Uterus (tissue), 7 donors: ENCODE measurements around the genes ZNF256, C19orf18 and A1BG.

DNA sequence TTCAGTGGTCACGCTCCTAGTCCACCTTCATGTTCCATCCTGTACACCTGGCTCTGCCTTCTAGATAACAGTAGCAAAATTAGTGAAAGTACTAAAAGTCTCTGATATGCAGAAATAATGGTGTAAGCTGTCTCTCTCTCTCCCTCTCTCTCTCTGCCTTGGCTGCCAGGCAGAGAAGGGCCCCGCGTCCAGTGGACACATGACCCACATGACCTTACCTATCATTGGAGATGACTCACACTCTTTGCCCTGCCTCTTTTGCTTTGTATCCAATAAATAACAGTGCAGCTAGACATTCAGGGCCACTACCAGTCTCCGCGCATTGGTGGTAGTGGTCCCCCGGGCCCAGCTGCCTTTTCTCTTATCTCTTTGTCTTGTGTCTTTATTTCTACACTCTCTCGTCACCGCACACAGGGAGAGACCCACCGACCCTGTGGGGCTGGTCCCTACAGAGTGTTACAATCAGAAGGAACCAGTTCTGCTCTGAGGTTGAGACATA, 7.8 kb upstream of the ZNF776 start:
- PRO-cap, 4 experiments = no peak in any of the 4 experiments
- RAMPAGE, long total RNA, 2 experiments = no peak in any of the 2 experiments
- RRBS = no CpG with 5 or more reads among the region's 9 CpGs

- PRO-cap, 4 experiments = no peak in any of the 4 experiments
- RAMPAGE, long total RNA, 2 experiments = no peak in any of the 2 experiments
- RRBS = no CpG with 5 or more reads among the region's 22 CpGs
Measured at GRCh38 chr19:57787206-57788357, 18.1 kb downstream of the ZNF586 start.

DNA sequence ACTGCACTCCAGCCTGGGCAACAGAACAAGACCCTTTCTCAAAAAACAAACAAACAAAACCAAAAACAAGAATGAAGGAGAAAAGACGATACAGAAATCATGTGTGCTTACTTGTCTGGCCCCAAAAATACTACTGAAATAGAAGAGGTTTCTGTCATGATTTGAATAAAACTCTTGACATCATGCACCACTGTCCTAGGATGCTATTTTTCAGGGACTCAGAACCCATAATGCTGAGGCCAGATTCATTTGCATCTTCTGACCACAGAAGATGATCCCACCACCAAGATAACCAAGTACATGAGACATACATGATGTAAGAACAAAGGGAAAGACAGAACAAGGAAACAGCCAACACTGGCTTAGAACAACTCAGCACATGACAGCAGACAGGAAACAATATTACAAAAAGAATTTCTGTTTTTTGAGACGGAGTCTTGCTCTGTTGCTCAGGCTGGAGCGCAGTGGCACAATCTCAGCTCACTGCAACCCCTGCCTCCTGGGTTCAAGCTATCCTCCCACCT, 2.5 kb downstream of the ZNF552 start:
- PRO-cap, 4 experiments = no peak in any of the 4 experiments
- RAMPAGE, long total RNA, 2 experiments = no peak in any of the 2 experiments
- RRBS = no CpG with 5 or more reads among the region's 3 CpGs

DNA sequence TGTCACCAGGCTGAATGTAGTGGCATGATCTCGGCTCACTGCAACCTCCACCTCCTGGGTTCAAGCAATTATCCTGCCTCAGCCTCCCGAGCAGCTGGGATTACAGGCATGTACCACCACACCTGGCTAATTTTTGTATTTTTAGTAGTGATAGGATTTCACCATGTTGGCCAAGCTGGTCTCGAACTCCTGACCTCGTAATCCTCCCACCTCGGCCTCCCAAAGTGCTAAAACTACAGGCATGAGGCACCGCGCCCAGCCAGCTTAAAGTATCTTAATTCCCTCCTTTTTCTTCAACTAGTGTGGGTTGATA, 11.4 kb downstream of the ZNF814 start:
- PRO-cap, 4 experiments = no peak in any of the 4 experiments
- RAMPAGE, long total RNA, 2 experiments = no peak in any of the 2 experiments
- RRBS = no CpG with 5 or more reads among the region's 7 CpGs

GRCh38 chr19:57915526-57916201, 728 bp downstream of the ZNF417 start:
- PRO-cap, 4 experiments = no peak in any of the 4 experiments
- RAMPAGE, long total RNA, 2 experiments = no peak in any of the 2 experiments
- RRBS = no CpG with 5 or more reads among the region's 10 CpGs

GRCh38 chr19:57926987-57927523, 8.1 kb downstream of the ZNF418 start:
- PRO-cap, 4 experiments = no peak in any of the 4 experiments
- RAMPAGE, long total RNA, 2 experiments = no peak in any of the 2 experiments
- RRBS = no CpG with 5 or more reads among the region's 7 CpGs

GRCh38 chr19:57946951-57947934, at the start of gene ZNF256:
ZNF256 (minus strand) TSS chr19:57947706.
- PRO-cap, 4 experiments = peak in 3 of 4 experiments; most common plus-strand start chr19:57947864 (in 2); most common minus-strand start chr19:57947706 (in 3)
- RAMPAGE, long total RNA, 2 experiments = start-site peak on the minus strand in 1 of 2 experiments, at chr19:57947694-57947709 at its widest, 23 reads per replicate
- RRBS = 4% methylated on average over 17 of the region's 65 CpGs

- PRO-cap, 4 experiments = no peak in any of the 4 experiments
- RAMPAGE, long total RNA, 2 experiments = no peak in any of the 2 experiments
- RRBS = no CpG with 5 or more reads among the region's 3 CpGs
Measured at GRCh38 chr19:57974422-57974787, at the start of gene C19orf18. C19orf18 (minus strand) TSS chr19:57974534.

GRCh38 chr19:58203872-58205132, 21.4 kb downstream of the ZNF274 start:
- PRO-cap, 4 experiments = no peak in any of the 4 experiments
- RAMPAGE, long total RNA, 2 experiments = no peak in any of the 2 experiments
- RRBS = 12% methylated on average over 12 of the region's 73 CpGs

DNA sequence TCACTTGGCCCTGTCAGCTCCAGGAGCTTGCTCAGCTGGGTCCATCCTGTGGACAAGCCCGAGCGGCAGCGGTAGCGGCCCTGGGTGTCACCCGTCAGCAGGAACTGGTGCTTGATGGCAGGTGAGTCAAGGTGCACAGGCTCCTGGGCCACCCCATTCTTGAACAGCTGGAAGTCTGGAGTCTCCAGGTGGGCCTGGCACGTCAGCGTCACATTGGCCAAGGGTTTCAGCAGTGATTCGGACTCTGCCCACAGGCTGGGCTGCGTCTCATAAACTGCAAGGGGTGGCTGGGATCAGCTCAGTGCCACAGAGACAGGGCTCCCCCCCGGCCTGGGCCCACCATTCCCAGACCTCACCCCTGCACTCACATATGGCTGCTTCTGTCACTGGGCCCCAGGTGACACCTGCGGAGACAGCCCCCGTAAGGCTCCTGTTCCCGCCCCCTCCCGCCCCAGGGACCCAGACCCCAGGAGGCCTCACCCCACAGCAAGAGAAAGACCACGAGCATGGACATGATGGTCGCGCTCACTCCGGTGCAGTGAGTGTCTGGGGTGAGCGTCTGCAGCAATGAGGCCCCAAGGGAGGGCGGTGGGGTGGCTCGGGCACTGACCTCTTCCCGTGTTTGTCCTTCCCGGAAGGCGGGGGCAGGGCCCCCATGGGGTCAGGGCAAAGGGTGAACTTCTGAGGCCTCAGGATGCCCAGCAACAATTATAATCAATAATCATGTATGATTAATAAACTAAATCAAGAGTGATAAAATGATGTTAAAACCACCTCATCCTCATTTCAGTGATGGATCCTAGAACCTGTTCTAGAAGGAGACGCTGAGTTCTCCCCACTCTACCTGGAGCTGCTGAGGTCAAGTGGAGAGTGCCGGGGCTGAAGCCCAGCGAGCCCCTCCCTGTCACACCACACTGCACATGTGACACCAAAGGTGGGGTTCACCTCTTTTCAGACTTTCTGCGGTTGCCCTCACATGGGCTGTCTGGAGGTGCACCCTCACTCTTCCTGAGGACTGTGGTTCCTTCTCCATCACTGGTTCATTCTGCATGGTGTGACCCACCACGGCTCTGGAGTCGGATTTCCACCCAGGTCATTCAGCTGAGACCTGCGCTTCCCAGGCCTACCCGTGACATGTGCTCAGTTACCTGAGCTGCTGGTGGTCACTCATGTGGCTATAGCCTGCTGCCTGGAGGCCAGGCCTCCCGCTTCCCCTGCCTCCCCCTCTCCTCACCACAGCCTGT, at the start of gene A1BG:
TSS of gene A1BG (minus strand) at position 569 of the 1,244 bp plus-strand sequence.
- PRO-cap, 4 experiments = no peak in any of the 4 experiments
- RAMPAGE, long total RNA, 2 experiments = start-site peak on the plus strand in 1 of 2 experiments, centred at position 854 of the sequence, 6 reads per replicate
- RRBS = 45% methylated on average over 5 of the region's 33 CpGs

DNA sequence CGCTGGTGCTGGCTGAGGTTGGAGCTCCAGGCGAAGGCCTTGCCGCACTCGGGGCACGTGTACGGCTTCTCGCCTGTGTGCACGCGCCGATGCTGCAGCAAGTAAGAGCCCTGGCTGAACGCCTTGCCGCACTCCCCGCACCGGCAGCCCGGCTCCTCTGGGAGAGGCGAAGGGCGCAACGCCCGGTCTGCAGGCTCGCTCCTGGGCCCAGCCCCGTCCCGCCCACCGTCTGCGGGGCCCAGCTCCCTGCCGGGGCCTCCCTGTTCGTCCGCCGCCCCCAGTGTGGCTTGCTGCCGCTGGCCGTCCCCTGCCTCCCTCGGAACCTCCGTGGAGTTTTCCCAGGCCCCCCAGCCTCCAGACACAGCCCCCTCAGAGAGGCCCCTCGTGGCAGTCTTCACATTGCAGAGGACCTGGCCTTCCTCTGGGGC, 3.9 kb upstream of the A1BG start:
- PRO-cap, 4 experiments = peak in 1 of 4 experiments; most common minus-strand start position 159 of the sequence (in 1)
- RAMPAGE, long total RNA, 2 experiments = no peak in any of the 2 experiments
- RRBS = 17% methylated on average over 7 of the region's 33 CpGs

- PRO-cap, 4 experiments = peak in 2 of 4 experiments; most common plus-strand start chr19:58385989 (in 2)
- RAMPAGE, long total RNA, 2 experiments = no peak in any of the 2 experiments
- RRBS = no CpG with 5 or more reads among the region's 14 CpGs
Measured at GRCh38 chr19:58385653-58386244, 1.3 kb upstream of the RPS5 start.

DNA sequence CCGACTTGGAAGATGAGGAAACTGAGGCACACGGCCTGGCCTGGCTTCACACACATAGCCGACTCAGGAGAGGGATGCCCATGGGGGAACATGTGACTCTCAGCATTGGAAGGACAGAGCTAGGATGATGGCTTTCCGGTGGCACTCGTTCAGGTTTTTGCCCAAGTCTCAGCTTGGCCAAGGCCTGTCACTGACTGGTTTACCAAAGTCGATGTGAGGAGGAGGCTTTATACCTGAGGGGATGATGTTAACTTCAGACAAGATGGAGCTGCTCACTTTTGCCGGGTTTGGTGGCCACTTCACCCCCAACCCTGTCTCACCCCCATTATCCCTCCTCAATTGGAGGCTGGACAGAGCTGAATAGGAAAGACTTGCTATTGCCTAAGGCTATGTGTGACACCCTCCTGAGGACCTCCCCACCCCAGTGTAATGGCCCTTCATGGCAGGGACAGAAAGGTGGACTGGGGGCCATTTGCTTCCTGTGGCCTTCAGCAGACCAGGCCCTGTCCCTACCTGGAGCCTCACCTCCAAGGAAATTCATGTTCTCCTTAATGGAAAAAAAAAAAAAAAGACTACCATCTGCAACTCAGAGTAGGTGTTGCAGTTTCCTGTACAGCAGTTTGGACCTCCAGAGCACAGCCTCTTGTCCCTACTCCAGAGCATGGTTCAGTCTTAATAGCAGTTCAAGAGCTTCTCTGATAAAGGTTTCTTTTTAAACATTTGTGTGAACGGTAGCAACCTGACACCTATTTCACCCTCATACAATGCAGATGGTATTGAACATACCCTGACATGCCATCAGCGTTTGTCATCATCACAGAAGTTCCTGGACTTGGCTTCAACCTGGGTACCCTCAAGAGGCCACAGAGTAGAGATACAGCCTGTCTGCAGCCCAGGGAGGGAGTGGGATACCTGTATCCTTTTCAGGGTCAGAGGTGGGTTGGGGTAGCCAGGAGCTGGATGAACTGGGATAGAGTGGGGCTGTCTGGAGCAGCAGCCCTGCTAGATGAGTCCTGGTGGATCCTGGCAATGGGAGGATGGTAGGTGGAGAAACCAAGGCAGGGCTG, 3.0 kb upstream of the ZNF446 start:
- PRO-cap, 4 experiments = no peak in any of the 4 experiments
- RAMPAGE, long total RNA, 2 experiments = start-site peak on the plus strand in 1 of 2 experiments, centred at position 182 of the sequence, 14 reads per replicate
- RRBS = no CpG with 5 or more reads among the region's 9 CpGs

DNA sequence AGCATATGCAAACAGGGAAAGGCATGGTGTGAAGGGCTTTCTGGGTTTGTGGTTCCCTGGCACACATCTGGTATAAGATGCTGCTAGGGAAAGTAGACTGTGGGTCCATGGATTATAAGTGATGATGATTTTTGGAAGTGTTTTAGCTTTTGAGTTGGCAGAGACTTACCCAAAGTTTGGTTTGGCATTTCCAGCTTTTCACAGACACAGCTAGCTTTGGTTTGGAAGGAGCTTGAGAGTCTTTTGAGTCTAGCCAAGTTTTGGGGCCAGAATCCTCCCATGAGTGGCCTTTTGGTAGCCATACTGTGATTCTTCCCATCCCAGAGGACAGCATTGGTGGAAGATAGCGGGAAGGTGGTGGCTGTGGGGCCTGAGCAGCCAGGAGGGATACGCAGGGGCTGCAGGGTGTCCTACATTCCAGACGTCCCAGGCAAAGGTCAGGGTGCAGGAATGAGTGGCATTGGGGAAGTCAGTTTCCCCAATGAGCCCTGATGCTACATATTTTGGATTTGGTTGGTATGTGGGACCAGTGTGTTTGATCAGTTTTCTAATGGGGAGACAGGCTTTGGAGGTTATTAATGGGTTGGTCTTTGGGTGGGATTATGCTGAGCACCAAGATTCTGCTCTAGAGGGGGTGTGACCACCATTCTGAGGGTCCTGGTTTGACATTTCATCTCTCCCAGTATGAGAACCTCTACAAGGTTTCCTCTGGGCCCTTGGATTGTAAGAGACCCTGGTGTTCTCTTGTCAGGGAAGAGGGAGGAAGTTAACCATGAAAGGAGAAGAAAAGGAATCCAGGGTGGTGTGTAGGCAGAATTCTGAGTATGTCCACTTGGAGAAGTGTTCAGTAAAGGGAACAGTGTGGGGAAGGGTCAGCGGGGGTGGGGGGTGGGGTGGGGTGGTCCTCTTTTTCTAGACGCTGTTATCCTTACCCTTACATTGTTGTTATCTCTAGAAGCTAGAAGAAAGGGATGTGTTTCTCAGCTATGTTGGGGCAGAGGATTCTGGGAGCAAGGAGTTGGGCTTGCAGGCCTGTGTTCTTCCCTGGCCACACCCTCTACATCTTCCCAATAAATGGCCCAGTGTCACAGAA, 2.7 kb downstream of the TRIM28 start:
- PRO-cap, 4 experiments = no peak in any of the 4 experiments
- RAMPAGE, long total RNA, 2 experiments = no peak in any of the 2 experiments
- RRBS = no CpG with 5 or more reads among the region's 5 CpGs

GRCh38 chr19:58551470-58552538, 3.1 kb downstream of the CHMP2A start:
- PRO-cap, 4 experiments = no peak in any of the 4 experiments
- RAMPAGE, long total RNA, 2 experiments = no peak in any of the 2 experiments
- RRBS = no CpG with 5 or more reads among the region's 18 CpGs

DNA sequence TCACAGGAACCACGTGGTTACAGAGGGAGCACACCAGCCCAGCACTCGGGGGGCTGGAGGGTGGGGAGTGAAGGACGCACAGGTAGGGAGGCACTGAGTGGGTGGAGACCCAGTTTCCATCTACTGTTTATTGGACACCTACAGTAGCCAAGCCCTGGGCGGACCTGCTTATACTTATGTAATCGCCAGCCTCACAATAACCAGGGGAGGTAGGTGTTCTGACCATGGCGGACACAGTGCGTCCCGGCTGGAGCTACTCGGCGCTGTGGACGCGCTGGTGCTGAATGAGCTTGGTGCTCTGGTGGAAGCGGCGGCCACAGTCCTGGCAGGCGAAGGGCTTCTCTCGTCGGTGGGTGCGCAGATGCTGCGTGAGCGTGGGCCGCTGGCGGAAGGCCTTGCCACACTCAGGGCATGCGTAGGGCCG, 3.4 kb upstream of the UBE2M start:
- PRO-cap, 4 experiments = peak in 2 of 4 experiments; most common plus-strand start position 203 of the sequence (in 1); most common minus-strand start position 336 of the sequence (in 1)
- RAMPAGE, long total RNA, 2 experiments = no peak in any of the 2 experiments
- RRBS = no CpG with 5 or more reads among the region's 24 CpGs

DNA sequence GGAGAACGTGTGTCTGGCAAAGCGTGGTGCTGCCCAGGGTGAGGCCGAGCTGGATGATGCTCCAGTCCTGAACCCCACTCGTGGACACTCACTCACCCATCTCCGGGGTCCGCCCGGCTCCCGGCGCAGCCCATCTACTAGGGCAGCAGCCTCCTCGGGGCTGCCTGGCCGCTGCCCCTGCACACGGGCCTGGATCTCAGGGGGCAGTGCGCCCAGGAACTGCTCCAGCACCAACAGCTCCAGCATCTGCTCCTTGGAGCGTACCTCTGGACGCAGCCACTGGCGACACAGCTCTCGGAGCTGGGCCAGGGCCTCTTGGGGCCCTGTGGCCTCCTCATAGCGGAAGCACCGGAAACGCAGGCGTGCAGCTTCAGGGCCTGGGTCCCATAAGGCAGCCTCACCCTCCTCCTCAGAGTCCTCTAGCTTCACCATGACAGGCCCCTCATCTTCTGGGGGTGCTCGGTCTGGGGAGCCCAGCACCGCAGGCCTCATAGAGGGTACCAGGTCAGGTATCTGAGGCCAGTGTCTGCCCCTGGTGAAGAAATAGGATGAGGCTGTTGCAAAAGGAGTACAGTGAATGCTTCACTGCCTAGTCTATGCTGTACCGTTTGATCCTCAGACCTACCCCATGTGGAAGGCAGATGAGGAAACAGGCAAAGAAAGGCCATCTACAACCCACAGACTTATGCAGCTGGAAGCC, 2.1 kb downstream of the MZF1 start:
- PRO-cap, 4 experiments = no peak in any of the 4 experiments
- RAMPAGE, long total RNA, 2 experiments = start-site peak on the minus strand in 1 of 2 experiments, centred at position 61 of the sequence, 10 reads per replicate
- RRBS = no CpG with 5 or more reads among the region's 24 CpGs